Keratinocyte (primary cell): ENCODE results near the genes ATP5MC3, LNPK and HOXD3.

CAGE:
- cytosol, long polyA minus RNA, result no peak
- cytosol, long polyA plus RNA, result no peak
- long polyA plus RNA, result no peak
- nucleus, long polyA minus RNA, result no peak
- nucleus, long polyA plus RNA, result no peak
Observed at GRCh38 chr2:173590061-173590842, 235.6 kb downstream of the CDCA7 start.

DNA sequence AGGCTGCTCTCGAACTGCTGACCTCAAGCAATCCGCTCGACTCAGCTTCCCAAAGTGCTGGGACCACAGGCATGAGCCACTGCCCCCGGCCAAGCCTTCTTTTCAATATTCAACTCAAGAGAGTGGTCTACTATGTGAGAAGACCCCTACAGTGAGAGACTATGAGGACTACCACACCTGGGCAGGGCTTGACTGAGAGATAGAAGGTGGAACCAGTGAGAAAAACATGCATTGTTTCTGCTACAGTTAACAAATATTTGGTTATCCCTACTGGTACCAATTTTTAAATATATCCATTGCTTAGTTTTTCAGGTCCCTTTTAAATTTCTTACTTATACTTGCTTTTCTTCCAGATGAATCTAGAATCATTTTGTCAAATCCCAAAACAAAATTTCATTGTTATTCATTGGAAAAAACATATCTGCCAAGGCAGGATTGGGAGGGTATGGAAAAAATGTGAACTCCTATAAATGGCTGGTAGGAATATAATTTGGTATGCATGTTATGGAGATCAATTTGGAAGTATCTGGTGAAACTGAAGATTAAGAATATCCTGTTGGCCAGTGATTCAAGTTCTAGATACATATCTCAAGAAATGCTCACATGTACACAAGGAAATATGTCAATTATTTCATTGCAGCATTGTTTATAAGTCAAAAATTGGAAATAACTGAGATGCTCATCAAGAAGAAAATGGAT lies 63.1 kb downstream of the SP3 start:
CAGE:
- cytosol, long polyA minus RNA, result no peak
- cytosol, long polyA plus RNA, result no peak
- long polyA plus RNA, result no peak
- nucleus, long polyA minus RNA, result no peak
- nucleus, long polyA plus RNA, result no peak

GRCh38 chr2:174026025-174026869 lies 61.1 kb upstream of the SP3 start:
CAGE:
- cytosol, long polyA minus RNA, result no peak
- cytosol, long polyA plus RNA, result no peak
- long polyA plus RNA, result no peak
- nucleus, long polyA minus RNA, result no peak
- nucleus, long polyA plus RNA, result no peak

CAGE:
- cytosol, long polyA minus RNA, result no peak
- cytosol, long polyA plus RNA, result no peak
- long polyA plus RNA, result no peak
- nucleus, long polyA minus RNA, result no peak
- nucleus, long polyA plus RNA, result no peak
Observed at GRCh38 chr2:174124170-174124793, 124.0 kb downstream of the OLA1 start.

GRCh38 chr2:174398078-174398757 lies 2.7 kb downstream of the SCRN3 start:
CAGE:
- cytosol, long polyA minus RNA, result no peak
- cytosol, long polyA plus RNA, result no peak
- long polyA plus RNA, result no peak
- nucleus, long polyA minus RNA, result no peak
- nucleus, long polyA plus RNA, result no peak

DNA sequence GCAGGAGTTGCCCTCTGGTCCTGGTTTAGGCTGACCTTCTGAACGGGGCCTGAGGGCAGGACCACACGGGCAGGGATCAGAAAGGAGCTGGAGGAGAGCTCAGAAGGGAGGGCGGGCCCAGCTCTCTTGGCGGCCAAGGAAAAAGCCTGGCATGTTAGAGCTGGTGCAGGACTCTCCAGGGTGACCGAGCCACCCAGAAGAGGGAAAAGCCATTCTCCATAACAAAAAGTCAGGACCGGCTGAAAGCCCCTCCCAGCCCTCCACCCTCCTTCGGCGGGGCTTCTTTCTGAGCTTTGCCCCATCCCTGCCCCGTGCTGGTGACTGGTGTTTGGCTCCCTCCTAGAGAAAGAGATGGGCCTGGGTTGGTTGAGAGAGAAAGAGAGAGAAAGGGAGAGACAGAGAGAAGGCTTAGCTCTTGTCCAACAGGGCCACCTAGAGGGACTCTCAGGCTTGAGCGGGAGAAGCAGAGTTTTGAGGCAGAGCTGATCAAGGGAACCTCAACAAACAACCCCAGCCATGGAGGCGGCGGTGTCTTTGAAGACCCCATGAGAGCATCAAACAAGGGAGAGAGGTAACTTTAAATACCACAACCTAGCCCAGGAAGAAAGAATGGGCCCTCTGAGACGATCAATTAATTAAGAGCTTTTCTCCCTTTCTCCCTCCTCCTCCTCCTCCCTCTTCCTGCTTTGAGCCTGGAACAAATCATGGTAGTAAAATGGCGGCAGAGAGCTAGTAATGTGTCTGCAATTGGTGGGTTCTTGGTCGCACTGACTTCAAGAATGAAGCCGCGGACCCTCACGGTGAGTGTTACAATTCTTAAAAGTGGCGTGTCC lies 50.7 kb downstream of the WIPF1 start:
CAGE:
- cytosol, long polyA minus RNA, result no peak
- cytosol, long polyA plus RNA, result no peak
- long polyA plus RNA, result no peak
- nucleus, long polyA minus RNA, result no peak
- nucleus, long polyA plus RNA, result no peak

DNA sequence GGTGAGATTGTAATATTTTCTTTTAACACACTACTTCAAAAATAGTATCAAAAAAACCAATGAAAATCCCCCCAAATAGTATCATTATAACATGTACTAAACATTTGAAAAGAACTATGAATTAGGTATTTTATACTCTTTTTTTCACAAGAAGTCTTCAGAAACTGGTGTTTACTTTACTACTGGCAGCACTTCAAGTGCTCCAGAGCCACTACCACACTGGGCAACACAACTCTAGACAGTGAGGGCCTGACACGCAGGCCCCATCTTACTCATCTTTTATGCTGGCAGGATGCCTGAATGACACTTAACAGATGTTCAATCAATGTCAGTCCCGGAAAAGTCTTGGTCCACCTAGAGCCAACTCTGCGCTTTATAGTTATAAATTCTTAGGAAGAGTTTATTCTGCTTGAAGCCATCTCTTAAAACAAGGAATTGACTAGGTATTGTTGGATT lies 8.7 kb upstream of the WIPF1 start:
CAGE:
- cytosol, long polyA minus RNA, result no peak
- cytosol, long polyA plus RNA, result no peak
- long polyA plus RNA, result no peak
- nucleus, long polyA minus RNA, result no peak
- nucleus, long polyA plus RNA, result no peak

CAGE:
- cytosol, long polyA minus RNA, result no peak
- cytosol, long polyA plus RNA, result no peak
- long polyA plus RNA, result no peak
- nucleus, long polyA minus RNA, result no peak
- nucleus, long polyA plus RNA, result no peak
Observed at GRCh38 chr2:174662909-174663343, 65.3 kb upstream of the WIPF1 start.

GRCh38 chr2:174827353-174828377 lies 63.4 kb upstream of the CHRNA1 start:
CAGE:
- cytosol, long polyA minus RNA, result no peak
- cytosol, long polyA plus RNA, result no peak
- long polyA plus RNA, result no peak
- nucleus, long polyA minus RNA, result no peak
- nucleus, long polyA plus RNA, result no peak

DNA sequence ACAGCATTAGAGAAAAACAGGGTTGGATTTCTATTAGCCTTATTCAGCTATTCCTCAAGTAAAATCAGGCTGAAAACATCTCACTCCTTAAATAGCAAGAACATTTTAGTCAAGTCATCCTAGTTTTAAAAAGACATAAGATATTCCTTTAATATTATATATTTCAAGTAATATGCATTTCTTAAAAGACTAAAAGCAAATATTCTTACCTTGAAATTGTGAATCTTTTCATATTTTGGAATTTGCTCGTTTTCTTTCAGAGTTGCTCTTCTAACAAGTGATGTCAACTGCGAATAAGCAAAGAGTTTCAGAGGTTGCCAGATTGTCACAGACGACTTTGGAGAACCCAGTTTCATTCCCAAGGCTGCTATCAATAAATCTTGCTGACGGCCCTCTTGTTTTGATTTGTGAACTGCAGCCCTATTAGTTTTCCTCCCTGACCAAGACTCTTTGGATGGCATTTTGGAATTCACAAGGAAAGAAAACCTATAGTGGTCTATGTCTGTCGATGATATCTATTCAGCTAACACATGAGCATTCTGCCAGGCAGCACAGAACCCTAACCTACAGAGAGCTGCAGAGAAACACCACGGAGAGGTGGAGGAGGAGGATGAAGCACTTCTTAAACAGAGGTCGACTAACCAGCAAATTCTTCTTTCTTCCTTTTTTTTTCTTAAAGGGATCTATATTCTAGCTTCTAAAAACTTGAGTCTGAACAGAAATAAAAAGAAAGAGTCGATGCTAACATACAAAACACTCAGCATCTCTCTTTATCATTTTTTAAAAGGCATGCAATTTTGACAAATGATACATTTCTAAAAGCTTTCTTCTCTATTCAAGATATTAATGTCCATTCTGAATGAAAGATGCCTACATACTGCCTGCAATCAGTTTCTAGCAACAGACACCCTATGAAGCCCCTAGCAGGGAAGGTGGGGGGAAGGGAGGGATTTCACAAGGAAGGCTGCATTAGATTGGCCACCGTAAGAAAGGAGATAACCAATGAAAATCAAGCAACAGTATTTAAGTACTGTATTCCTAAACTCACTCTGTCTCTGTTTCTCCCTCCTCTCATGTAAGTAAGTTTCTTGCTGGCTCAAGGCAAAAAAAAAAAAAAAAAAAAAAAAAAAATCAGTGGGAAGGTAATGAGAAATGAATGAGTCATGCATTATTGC lies 82.8 kb upstream of the CHRNA1 start:
CAGE:
- cytosol, long polyA minus RNA, result no peak
- cytosol, long polyA plus RNA, result no peak
- long polyA plus RNA, result no peak
- nucleus, long polyA minus RNA, result no peak
- nucleus, long polyA plus RNA, result no peak

DNA sequence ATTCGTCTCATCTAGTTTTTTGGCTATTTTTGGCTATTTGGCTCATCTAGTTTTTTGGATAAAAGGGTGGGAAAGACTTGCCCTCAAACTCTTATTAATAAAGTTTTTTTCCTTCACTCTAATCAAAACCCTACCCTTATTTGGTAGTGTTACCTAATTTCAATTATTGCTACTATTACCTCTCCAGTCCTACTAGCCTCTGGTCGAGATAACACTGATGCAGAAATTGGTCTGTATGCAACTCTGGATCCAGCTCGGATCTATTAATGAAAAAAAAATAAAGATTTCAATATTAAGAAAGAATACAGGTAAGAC lies 1.6 kb downstream of the ATP5MC3 start:
CAGE:
- cytosol, long polyA minus RNA, result no peak
- cytosol, long polyA plus RNA, result no peak
- long polyA plus RNA, result no peak
- nucleus, long polyA minus RNA, result no peak
- nucleus, long polyA plus RNA, result no peak

DNA sequence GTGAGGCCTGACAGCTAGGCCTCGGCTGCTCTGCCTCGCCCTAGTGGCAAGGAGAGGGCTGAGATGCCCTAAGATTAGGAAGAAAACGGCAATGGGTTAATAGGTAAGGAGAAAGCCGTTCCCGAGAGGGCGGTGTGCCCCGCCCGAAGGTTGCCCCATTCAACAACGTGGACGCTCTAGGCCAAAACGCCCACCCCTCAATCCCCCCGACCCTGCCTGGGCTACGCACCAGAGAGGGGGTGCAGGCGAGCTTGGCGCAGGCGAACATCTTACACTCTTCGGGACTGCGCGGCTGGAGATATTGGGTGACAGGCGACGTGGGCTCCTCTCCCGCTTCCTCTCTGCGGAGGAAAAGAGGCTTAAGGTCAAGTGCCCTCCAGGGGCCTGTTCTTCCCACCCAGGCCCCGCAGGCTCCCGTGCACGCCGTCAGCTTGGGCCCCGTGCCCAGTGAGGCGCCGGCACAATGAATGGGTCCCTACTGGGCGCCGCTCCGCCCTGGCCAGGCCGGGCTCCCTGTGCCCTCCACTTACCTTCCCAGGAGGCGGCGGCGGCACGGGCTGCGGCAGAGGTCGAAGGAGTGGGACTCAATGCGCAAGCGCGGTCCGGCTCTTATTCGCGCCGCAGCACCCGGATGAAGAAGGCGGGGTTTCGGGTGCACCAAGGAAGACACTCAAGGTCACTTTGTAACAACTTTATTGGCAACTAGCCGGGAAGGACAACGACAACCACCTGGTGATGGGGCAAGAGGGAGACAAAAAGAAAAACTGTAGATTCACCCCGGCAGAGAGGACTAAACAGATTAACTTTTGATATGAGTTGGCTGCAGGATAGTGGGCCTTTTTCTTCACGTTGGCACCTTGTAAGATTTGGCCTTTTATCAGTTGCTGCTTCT lies at the start of gene ATP5MC3:
Gene ATP5MC3, minus strand, starts transcription at position 585 of the 892 bp plus-strand sequence.
CAGE:
- cytosol, long polyA minus RNA, result start-site peak on the minus strand centred at position 584 of the sequence, 6 bp wide, 177 reads
- cytosol, long polyA plus RNA, result start-site peak on the minus strand centred at position 305 of the sequence, 61 bp wide, 210 and 165 reads in 2 replicates; start-site peak on the minus strand centred at position 561 of the sequence, 52 bp wide, 2,446 and 1,238 reads in 2 replicates
- long polyA plus RNA, result start-site peak on the minus strand centred at position 561 of the sequence, 52 bp wide, 6,449 and 6,165 reads in 2 replicates
- nucleus, long polyA minus RNA, result start-site peak on the minus strand centred at position 587 of the sequence, 6 bp wide, 111 reads
- nucleus, long polyA plus RNA, result start-site peak on the minus strand centred at position 560 of the sequence, 53 bp wide, 1,489 and 3,025 reads in 2 replicates

DNA sequence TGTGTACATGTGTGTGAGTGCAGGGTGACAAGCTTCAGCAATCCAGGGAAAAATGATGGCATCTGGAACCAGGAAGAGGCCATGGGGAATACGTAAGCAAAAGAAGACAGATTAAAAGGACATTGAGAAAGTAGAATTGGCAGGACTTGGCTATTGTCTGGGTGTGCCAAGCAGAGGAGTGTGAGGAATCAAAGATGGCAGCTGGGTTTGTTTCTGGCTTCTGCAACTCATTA lies 214.2 kb downstream of the LNPK start:
CAGE:
- cytosol, long polyA minus RNA, result no peak
- cytosol, long polyA plus RNA, result no peak
- long polyA plus RNA, result no peak
- nucleus, long polyA minus RNA, result no peak
- nucleus, long polyA plus RNA, result no peak

DNA sequence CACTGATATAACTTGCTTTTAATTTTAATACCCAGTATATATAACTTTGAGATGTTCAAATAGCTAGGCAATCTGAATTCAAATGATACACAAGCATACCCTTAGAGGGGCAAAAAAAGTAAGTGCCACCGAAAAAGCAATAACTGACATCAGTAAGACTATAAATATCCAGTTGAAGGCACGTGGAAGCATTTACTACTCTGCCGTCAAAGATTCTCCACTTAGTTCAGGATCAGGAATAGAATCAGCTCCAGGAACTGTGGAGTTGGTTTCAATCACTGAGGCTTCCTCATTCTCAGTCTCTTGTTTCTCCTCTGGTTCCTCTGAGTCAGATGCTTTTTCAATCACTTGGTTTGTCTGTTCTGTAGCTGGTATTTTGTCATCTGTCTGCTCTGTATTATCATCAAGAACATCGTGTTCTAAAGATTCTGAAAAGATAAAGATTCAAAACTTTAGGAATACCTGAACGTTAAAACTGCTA lies 72.3 kb downstream of the LNPK start:
CAGE:
- cytosol, long polyA minus RNA, result start-site peak on the plus strand centred at position 320 of the sequence, 64 bp wide, 19 reads
- cytosol, long polyA plus RNA, result no peak
- long polyA plus RNA, result no peak
- nucleus, long polyA minus RNA, result start-site peak on the plus strand centred at position 320 of the sequence, 32 bp wide, 12 reads
- nucleus, long polyA plus RNA, result no peak

GRCh38 chr2:176002137-176002590 lies at the start of gene LNPK:
LNPK (minus strand) TSS chr2:176002267.
CAGE:
- cytosol, long polyA minus RNA, result start-site peak on the minus strand at chr2:176002239-176002305, 52 reads
- cytosol, long polyA plus RNA, result start-site peak on the minus strand at chr2:176002280-176002292, 368 and 233 reads in 2 replicates
- long polyA plus RNA, result start-site peak on the minus strand at chr2:176002239-176002291, 656 and 459 reads in 2 replicates
- nucleus, long polyA minus RNA, result start-site peak on the minus strand at chr2:176002280-176002305, 184 reads
- nucleus, long polyA plus RNA, result start-site peak on the minus strand at chr2:176002228-176002305, 396 and 21 reads in 2 replicates

DNA sequence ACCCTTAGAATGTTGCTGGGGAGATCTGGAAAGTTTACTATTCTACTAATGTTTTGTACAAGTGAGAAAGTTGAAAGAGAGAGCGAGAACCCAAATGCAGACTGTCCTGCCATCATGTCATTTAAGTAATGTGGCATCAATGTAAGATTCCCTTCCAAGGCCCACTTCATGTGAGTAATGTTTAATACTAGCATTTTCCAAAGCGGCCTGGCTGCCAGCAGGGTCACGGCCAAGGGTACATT lies 1.9 kb downstream of the HOXD10 start:
CAGE:
- cytosol, long polyA minus RNA, result no peak
- cytosol, long polyA plus RNA, result no peak
- long polyA plus RNA, result no peak
- nucleus, long polyA minus RNA, result no peak
- nucleus, long polyA plus RNA, result no peak

CAGE:
- cytosol, long polyA minus RNA, result no peak
- cytosol, long polyA plus RNA, result no peak
- long polyA plus RNA, result no peak
- nucleus, long polyA minus RNA, result no peak
- nucleus, long polyA plus RNA, result no peak
Observed at GRCh38 chr2:176130866-176131131, 1.3 kb downstream of the HOXD8 start.

DNA sequence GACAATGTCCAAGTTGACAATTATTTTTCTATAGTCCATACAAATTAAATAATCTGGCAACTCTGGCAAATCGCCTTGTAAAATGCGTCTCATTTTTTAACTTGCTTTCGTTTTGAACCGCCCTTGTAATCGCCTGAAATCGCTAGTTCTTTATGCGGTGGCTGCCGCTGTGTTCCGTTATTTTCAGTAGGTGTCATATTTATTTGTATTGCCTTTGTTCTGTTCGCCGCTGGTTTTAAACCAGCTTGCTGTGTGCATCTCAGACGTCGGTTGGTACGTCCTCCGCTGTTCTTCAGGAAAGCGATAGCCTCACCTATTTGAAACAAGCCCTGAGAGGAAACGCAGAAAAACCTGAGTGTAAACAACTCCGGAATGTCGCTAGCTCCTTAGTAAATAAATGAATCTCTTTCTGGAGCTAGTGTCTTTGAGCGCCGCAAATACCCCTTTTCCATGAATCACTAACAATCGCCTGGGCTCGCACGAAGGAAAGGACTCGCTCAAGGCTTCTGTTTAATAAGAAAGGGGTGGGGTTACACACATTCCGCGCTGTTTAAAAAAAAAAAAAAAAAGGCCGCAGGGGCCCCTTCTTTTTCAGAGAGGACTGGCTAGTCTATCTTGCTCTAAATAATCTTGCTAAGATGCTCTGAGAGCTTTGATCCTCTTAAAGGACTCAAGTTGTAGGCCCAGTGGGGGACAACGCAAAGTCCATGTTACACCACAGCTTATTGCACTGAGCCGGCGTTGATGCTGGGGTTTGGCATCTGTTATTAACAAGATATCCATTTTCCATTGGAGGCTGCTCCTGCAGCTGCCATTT lies 3.0 kb downstream of the HOXD8 start:
CAGE:
- cytosol, long polyA minus RNA, result no peak
- cytosol, long polyA plus RNA, result no peak
- long polyA plus RNA, result no peak
- nucleus, long polyA minus RNA, result no peak
- nucleus, long polyA plus RNA, result no peak

DNA sequence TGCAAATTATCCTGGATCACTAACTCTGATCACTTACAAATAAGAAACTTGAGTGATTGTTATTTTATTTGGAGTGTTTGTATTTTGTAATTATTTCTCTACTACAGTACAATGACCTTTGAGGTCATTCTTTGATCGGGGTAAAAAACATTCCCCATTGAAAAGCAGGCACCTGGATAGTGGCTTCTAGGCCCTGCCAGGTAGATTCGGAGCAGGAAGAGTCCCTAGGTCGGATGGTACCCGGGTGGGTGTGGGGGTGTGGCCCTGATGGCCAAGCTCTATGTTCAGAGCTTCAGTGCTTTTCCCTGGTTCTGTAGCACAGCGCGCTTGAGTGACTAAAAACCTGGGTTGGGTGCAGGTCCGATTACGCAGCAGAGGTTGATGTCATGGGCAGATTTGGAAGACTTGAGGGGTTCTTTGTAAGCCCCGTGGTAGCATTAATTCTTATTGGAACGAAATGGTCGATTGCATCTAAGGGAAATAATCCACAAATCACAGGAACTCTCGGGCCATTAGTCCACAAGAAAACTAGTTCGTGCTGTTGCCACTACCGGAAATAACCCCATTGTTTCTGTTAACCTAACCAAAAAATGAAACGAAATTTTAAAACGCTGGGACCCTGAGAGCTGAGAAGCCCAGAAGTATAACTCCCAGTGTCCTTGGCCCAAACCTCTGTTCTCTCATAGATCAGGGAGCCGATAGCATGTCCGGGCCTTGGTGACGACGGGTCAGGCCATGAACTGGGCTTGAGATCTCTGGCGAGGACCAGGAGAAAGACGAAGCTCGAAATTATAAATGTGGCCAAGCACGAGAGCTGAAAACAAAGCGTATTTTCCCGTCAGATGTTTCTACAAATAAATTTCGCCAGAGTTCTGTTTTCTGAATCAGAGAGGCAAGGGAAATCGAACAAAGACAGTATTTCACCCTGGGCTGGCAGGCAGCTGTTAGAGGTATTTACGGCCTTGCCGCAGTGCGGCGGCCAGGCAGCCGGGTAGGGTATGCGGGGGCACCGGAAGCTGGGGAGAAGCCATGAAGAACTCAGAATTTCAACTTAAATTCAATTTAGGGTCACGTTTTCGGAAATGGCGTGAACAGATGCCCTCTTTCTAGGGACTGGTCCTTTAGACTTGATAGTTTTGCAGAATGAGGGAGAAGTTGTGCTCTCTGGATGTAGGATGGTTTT lies 9.2 kb downstream of the HOXD8 start:
CAGE:
- cytosol, long polyA minus RNA, result no peak
- cytosol, long polyA plus RNA, result no peak
- long polyA plus RNA, result no peak
- nucleus, long polyA minus RNA, result no peak
- nucleus, long polyA plus RNA, result no peak

CAGE:
- cytosol, long polyA minus RNA, result no peak
- cytosol, long polyA plus RNA, result no peak
- long polyA plus RNA, result no peak
- nucleus, long polyA minus RNA, result no peak
- nucleus, long polyA plus RNA, result no peak
Observed at GRCh38 chr2:176156818-176157416, at the start of gene HOXD3. HOXD3 (plus strand) TSS chr2:176157307.